Epidermal melanocyte (primary cell): ENCODE measurements around the genes SRD5A3 and PPAT.

GRCh38 chr4:53039208-53040103 lies 177.3 kb downstream of the RASL11B start:
- RRBS, result no CpG with 5 or more reads among the region's 5 CpGs

DNA sequence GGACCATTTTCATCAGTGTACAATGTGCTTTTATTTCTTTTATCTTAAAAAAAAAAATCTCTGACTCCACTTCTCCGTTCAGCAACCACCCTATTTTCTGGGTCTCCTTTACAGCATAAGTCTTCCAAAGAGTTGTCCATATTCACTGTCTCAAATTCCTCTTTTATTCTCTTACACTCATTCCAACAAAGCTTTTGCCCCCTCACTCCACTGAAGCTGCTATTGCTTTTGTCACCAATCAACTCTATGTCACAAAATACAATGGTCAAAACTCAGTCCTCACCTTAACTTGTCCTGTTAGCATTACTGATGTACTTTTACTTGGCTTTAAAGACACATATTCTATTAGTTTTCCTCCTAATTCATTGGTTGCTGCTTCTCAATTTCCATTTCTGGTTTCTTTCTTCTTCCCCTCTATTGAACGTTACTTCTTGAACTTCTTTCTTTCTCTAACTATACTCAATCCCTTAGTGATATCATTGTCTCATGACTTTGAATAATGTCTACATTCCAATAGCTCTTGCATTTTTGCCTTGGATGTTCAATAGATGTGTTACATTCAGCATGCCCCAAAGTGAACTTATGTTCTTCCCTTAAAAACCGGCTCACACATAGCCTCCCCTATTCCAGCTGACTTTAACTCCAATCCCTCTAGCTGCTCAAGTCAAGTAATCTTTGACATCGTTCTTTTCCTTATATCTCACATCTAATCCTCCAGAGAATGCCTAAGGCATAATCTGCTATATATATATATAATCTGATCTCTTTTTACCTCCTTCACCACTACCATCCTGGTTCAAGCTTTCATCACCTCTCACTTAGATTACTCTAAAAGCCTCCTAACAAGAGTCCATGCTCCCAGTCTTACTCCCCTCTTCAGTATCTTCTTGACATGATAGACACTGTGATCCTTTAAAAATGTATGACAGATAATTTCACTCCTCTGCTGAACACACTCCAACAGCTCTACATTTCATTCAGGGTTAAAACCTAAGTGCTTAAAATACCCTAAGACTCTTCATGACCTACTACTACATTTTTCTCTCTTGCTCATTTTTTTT lies 232.9 kb downstream of the RASL11B start:
- RRBS, result no CpG with 5 or more reads among the region's 4 CpGs

DNA sequence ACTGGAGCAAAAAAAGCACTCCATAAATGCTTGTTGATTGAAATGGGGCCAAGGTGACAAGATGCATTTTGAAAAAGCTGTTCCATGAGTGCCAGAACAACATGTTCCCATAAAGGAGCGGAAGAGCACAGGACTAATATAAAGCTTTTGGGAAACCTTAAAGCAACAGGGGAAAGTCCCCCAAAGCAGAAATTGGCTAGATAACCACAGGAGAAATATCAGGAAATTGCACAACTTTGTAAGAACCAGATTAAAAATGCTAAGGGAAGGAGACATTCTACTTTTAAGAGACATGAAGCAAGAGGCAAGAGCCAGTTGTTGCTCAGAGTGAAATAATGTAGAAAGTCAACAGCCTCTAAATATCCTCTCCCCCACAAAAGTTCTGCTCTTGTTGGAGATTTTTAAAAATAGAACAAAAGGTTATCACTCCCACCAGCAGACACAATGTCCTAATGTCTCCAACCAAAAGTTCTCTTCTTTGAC lies 85.1 kb upstream of the LNX1 start:
- RRBS, result no CpG with 5 or more reads among the region's 1 CpG

DNA sequence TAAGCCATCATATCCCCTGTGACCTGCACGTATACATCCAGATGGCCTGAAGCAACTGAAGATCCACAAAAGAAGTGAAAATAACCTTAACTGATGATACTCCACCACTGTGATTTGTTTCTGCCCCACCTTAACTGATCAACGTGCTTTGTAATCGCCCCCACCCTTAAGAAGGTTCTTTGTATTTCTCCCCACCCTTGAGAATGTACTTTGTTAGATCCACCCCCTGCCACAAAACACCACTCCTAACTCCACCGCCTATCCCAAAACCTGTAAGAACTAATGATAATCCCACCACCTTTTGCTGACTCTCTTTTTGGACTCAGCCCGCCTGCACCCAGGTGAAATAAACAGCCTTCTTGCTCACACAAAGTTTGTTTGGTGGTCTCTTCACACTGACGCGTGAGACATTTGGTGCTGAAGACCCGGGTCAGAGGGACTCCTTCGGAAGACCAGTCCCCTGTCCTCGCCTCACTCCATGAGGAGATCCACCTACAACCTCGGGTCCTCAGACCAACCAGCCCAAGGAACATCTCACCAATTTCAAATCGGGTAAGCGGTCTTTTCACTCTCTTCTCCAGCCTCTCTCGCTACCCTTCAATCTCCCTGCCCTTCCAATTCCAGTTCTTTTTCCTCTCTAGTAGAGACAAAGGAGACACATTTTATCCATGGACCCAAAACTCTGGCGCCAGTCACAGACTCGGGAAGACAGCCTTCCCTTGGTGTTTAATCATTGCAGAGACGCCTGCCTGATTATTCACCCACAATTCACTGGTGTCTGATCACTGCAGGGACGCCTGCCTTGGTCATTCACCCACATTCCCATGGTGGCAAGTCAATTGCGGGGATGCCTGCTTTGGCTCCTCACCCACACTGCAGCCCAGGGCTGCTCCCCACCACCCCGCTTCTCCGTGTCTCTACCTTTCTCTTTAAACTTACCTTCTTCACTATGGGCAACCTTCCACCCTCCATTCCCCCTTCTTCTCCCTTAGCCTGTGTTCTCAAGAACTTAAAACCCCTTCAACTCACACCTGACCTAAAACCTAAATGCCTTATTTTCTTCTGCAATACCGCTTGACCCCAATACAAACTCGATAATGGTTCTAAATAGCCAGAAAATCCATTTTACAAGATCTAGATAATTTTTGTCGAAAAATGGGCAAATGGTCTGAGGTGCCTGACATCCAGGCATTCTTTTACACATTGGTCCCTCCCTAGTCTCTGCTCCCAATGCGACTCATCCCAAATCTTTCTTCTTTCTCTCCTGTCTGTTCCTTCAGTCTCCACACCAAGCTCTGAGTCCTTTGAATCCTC lies 43.8 kb downstream of the CHIC2 start:
- RRBS, result no CpG with 5 or more reads among the region's 25 CpGs

GRCh38 chr4:54021415-54022406 lies 42.7 kb downstream of the CHIC2 start:
- RRBS, result no CpG with 5 or more reads among the region's 19 CpGs

DNA sequence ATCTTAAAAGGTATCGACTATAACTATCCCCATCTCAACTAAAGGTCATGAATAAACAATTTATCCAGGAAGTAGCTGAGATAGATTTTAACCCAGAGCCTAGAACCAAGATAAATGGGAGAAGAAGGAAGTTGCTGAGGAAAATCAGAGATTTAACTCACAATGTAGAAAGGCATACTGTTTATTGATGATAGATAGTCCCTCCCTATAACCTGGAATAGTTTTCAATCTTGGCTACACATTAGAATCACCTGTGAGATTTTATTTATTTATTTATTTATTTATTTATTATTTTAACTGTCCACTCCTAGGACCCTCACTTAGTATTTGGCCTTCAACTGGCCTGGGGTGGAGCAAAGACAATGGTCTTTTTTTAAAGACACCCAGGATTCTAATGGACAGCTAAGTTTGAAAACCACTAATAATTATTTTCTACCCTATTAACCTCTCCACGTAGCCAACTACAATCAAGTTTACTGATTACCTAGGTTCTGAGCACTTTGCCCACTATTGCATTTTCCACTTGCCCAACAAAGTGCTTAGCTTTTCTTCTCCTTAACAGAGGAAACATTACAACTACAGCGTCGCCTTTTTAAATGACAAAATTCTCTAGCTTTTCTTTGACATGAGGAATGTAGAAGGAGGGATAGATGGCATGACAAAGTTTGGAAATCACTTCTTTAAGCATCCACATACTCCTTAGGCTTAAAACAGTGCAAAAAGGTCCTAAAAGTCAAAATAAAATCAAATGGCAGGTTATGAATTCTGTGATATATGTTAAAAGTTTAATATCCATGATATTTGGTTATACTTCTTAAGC lies 2.1 kb downstream of the CHIC2 start:
- RRBS, result no CpG with 5 or more reads among the region's 4 CpGs

DNA sequence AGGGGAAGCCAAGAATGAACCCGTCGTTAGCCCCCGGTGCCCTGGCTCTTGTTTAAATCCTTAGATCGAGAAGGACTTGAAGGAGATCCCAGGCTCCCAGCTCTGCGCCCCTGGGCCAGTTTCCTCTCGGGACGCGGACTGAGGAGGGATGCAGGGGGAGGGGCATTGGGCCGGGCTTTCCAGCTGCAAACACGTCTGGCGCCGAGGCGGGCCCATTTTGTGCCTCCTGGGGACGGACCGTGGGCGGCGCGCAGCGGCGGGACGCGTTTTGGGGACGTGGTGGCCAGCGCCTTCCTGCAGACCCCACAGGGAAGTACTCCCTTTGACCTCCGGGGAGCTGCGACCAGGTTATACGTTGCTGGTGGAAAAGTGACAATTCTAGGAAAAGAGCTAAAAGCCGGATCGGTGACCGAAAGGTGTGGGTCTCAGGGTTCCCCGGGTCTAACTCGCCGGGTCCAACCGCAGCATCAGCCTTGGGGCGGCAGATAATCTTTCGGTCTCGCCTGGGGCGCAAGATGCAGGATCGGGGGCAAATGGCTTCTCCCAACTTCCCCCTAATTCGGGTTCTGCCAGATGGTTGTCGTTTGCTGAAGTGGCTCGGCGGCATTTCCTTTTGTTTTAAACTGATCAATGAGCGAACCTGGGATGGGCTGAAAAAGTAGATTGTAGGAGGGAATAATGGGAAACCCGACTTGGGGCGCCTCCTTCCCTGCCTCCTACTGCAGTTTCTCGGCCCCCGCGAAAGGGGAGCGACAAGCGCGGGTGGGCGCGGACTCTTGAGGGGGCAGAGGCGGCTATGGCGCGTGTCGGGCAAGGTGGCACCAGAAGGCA lies 2.9 kb downstream of the PDGFRA start:
- RRBS, result 8% methylated on average over 7 of the region's 58 CpGs

- RRBS, result no CpG with 5 or more reads among the region's 3 CpGs
Observed at GRCh38 chr4:54497634-54498077, 160.1 kb upstream of the KIT start.

DNA sequence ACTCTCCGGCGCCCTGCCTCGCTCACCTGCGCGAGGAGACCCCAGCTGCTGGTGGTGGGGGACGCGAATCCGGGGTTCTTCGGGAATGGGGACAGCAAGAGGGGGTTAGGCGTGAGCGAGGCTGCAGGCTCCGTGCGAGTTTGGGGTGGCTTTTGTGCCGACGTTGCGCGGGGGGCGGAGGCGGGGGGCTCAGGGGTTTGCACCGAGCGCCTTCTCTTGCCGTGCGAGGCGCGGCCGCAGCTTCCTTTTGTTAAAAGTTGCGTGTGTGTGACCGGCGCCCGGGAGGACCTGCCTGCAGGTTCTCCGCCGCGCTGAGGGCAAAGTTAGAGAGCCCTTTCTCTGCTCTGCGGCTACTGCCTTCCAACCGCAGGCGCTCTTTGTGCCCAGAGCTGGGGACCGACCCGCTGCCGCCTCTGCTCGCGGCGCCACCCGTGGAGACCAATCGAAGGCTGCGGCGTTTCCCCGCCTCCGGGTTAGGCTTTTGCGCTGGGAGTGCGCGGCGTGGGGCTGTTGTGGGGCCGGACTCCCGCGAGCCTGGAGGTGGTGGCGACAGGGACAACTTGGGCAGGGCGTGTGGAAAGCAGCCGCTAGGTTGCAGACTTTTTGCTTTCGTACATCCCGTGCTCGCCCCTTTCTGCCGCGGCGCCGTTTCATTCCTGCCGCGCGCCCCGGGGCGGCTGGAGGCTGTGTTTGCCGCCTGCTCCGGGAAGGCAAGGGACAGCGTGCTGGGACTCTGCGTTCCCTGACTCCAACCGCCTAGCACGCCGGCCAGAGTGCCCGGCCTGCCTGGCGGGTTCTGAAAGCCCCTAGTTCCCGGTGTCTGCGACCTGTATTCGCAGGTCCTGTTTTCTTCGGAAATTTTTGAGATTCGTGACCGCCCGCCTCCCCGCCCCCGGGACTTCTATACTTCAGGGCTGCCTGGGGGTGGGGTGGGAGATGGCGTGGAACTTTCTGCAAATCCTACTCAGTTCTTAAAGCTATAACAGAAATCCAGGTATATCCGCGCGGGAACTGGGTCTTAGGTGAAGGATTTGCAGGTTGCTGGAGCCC lies 804 bp downstream of the KIT start:
- RRBS, result 4% methylated on average over 29 of the region's 92 CpGs

DNA sequence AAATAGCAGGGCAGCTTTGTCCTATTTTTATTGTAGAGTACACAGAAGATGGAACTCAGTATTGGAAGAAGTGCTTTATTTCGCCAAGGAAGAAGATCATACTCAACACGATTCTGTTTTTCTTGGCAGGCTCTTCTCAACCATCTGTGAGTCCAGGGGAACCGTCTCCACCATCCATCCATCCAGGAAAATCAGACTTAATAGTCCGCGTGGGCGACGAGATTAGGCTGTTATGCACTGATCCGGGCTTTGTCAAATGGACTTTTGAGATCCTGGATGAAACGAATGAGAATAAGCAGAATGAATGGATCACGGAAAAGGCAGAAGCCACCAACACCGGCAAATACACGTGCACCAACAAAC lies 37.6 kb downstream of the KIT start:
- RRBS, result 80% methylated on average over 3 of the region's 12 CpGs

GRCh38 chr4:54783380-54783637 lies 125.6 kb downstream of the KIT start:
- RRBS, result no CpG with 5 or more reads among the region's 5 CpGs

- RRBS, result no CpG with 5 or more reads among the region's 17 CpGs
Observed at GRCh38 chr4:55125914-55126200, 462 bp upstream of the KDR start.

DNA sequence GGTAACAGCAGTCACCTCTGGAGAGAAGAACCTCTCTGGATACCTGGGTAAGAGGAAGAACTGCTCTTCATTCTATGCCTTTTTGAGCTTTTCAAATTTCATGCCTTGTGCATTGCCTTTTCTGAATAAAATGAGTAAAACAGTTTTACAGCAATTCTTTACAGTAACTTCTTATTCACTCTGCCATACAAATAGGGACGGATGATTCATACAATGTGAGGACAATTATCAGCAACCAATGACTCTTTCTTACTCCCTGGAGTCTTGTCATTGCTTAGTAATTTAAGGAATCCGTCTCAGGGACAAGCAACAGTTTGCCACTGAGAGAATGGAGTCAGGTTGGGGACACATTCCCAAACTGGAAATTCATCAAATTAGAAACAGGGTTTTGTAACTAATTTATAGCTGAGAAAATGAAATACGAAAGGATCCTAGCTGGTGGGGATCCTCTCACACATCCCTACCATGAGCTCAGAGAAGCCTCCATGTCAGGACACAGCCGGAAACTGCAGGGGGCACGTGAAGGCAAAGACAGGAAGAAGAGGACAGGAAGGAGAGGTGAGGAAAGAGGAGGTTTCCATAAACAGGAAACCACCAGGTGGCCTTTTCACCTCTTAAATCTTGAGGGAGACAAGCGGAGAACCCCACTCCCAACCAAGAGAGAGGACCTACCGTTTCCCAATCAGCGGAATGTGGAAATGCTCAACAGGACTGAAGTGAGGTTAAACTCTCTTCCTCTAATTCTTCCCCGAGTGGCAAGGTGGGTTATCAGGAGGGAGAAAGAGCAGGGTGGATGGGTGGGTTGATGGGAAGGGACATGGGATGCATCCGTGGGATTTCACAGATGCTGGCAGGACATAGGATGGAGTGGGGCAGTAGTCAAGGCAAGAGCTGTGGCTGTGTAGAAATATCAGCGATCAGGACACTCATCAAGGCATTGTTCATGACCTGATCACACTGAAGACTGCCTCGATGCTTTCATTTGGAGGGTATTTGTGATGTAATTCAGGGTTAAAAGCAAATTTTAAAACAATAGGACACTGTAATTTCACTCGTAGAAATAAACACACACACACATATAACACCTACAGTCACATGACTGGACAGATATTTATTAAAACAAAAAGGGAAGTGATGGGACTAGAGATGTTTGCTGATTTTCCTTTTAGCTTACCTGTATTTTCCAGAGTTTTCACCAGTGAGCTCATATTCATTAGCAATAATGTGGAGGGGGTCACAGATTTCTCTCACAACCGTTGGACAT lies 50.7 kb upstream of the KDR start:
- RRBS, result no CpG with 5 or more reads among the region's 14 CpGs

DNA sequence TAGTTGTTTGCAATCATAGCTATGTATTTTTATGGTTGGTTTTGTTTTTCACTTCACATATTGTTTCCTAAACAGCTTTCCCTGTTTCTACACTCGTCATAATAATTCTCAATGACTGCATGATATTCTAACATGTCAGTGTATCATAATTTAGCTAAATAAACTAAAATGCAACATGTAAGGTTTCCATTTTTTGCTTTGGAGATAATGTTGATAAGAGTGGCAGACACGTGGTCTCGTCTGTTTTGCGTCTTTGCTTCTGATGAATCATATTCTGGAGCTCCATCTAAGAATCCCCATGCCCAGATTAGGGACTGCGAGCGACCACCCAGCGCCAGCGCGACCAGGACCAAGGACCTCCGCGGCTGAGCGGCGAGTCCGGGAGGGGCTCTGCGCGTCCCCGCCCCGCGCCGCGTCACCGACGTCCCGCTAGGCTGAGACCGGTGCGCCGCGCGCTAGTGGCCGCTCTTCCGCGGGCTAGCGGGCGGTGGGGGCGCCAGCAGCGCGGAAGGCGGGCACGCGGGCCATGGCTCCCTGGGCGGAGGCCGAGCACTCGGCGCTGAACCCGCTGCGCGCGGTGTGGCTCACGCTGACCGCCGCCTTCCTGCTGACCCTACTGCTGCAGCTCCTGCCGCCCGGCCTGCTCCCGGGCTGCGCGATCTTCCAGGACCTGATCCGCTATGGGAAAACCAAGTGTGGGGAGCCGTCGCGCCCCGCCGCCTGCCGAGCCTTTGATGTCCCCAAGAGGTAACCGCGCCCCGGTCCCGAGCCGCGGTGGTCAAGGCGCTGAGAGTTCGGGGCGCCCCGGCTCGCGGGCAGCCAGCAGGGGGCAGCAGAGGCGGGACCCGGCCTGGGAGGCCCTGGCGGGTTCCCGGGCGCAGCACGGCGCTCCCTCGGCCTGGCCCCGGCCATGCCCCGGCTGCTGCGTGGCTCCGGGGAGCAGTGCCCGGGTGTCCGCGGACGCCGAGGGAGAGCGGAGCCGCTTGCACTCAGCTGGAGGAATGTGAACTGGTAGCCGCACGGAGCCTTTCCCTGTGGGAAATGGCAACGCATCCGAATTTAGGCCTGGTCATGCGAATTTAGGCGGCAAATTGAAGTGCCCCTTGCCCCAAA lies at the start of gene SRD5A3:
Gene SRD5A3, plus strand, starts transcription at position 432 of the 1,113 bp plus-strand sequence.
- RRBS, result 2% methylated on average over 30 of the region's 100 CpGs

GRCh38 chr4:55356998-55357515 lies 11.0 kb downstream of the SRD5A3 start:
- RRBS, result no CpG with 5 or more reads among the region's 5 CpGs

DNA sequence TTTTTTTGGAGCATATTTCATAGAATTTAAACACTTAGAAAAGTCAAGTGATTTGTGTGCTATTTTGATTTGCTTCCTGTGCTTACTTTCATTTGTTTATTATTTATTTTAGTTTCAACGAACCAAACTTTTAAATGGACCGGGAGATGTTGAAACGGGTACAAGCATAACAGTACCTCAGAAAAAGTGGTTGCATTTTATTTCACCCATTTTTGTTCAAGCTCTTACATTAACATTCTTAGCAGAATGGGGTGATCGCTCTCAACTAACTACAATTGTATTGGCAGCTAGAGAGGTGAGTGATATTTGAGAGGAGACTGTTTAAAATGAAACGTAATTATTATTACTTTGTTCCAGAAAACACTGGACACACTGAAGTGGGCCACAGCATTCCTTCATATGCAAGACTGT lies 21.9 kb downstream of the TMEM165 start:
- RRBS, result no CpG with 5 or more reads among the region's 5 CpGs

- RRBS, result no CpG with 5 or more reads among the region's 18 CpGs
Observed at GRCh38 chr4:55636996-55637863, 1.1 kb upstream of the NMU start.

DNA sequence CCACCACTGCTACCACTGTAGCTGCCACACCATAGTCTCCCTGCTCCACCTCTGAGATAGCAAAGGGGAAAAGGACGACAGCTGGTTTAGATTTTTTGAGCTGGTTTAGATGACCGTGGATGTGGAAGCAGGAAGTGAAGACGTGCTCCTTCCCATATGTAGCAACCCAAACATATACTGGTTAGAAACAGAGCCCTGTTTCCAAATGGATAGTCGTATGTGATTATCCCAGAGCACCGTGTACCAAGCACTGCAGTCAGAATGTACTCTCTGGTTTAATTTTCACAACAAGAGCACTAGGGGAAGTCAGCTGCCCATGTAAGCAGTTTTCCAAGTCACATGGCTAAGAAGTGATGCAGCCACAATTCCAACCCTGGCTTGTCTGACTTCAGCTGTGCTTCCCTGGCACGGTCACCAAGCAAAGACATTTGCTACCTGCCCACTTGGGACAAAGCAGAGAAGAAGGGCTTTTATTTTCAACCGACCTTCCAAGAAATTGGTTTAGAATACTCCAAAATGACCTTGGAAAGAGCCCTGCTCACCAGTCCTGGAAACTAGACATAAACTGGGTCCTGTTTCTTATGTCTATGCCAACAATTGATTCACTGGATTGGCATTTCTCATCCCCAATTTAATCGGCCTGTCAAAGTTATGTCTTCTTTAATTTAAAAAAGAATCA lies 28.2 kb upstream of the CEP135 start:
- RRBS, result no CpG with 5 or more reads among the region's 8 CpGs

DNA sequence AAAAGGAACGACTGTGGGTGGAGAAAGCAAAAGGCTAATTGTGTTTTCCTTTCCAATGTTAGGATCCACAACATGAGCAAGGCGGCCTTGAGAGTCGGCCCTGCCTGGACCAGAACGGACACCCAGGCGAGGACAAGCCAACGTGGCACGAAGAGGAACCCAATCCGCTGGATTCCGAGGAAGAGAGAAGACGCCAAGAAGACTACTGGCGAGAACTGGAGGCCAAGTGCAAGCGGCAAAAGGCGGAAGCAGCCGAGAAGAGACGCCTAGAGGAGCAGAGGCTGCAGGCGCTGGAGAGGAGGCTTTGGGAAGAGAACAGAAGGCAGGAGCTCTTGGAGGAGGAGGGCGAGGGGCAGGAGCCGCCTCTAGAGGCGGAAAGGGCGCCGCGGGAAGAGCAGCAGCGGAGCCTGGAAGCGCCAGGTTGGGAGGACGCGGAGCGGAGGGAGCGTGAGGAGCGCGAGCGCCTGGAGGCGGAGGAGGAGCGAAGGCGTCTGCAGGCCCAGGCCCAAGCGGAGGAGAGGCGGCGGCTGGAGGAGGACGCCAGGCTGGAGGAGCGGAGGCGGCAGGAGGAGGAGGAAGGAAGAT lies 73.2 kb downstream of the AASDH start:
- RRBS, result no CpG with 5 or more reads among the region's 40 CpGs

GRCh38 chr4:56434845-56435891 lies at the start of gene PPAT:
PPAT (minus strand) TSS chr4:56435615.
- RRBS, result 3% methylated on average over 24 of the region's 72 CpGs